ENCODE measurements around the genes TOGARAM1 and KLHDC2.

GRCh38 chr14:39344487-39345109, 87.6 kb downstream of the FBXO33 start:
- PRO-cap = unidirectional peak, plus-strand start at chr14:39344759
- RAMPAGE, long total RNA, 5 experiments = no peak in any of the 5 experiments
- RRBS = no CpG with 5 or more reads among the region's 6 CpGs

DNA sequence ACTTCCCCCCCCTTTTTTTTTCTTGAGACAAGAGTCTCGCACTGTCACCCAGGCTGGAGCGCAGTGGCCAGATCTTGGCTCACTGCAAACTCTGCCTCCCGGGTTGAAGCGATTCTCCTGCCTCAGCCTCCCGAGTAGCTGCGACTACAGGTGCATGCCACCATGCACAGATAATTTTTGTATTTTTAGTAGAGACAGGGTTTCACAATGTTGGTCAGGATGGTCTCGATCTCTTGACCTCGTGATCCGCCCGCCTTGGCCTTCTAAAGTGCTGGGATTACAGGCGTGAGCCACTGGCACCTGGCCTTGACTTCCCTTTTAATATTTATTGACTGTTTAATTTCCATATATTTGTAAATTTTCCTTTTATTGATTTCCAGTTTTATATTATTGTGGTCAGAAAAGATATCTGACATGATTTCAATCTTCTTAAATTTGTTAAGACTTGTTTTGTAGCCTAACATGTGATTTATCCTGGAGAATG, 20.7 kb downstream of the FBXO33 start:
- PRO-cap = no peak
- RAMPAGE, long total RNA, 5 experiments = no peak in any of the 5 experiments
- RRBS = no CpG with 5 or more reads among the region's 11 CpGs

DNA sequence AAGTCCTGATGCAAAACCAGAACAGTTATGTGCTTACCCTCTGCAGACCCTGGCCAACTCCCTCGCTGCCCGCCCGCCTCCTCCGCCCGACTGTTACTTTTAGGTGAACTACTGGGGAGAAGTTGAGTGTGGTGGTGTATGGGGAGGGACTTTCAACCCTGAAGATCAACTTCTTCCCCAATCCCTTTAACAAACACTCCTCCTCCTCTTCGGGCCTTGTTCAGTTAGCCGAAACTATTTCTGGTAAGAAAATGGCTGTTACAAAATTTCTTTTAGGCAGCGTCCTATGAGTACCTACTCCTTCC, 1.4 kb downstream of the FBXO33 start:
- PRO-cap = no peak
- RAMPAGE, long total RNA, 5 experiments = no peak in any of the 5 experiments
- RRBS = no CpG with 5 or more reads among the region's 8 CpGs

- PRO-cap = no peak
- RAMPAGE, long total RNA, 5 experiments = no peak in any of the 5 experiments
- RRBS = no CpG with 5 or more reads among the region's 19 CpGs
Observed at GRCh38 chr14:40326011-40326544, 893.8 kb upstream of the FBXO33 start.

DNA sequence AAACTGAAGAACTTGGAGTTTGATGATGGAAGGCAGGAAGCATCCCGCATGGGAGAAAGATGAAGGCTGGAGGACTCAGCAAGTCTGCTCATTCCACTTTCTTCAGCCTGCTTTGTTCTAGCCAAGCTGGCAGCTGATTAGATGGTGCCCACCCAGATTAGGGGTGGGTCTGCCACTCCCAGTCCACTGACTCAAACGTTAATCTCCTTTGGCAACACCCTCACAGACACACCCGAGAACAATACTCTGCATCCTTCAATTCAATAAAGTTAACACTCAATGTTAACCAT, 865.8 kb upstream of the LRFN5 start:
- PRO-cap = no peak
- RAMPAGE, long total RNA, 5 experiments = no peak in any of the 5 experiments
- RRBS = no CpG with 5 or more reads among the region's 3 CpGs

DNA sequence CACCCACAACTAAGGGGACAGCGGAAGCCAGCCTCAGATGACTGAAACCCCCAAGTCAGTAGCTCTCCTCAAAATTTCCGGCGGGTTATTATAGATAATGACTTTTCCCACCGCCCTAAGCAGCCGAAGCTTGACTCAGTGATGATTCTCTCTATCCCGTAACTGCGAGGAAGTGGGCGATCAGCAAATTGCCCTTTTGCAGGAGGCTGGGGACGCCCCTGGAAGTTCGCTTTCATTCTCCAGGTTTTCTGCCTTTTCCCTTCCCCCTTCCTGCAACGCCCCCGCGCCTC, 351 bp upstream of the LRFN5 start:
- PRO-cap = bidirectional peak, plus-strand start outside the sequence, minus-strand start at position 164 of the sequence
- RAMPAGE, long total RNA, 5 experiments = no peak in any of the 5 experiments
- RRBS = no CpG with 5 or more reads among the region's 13 CpGs

DNA sequence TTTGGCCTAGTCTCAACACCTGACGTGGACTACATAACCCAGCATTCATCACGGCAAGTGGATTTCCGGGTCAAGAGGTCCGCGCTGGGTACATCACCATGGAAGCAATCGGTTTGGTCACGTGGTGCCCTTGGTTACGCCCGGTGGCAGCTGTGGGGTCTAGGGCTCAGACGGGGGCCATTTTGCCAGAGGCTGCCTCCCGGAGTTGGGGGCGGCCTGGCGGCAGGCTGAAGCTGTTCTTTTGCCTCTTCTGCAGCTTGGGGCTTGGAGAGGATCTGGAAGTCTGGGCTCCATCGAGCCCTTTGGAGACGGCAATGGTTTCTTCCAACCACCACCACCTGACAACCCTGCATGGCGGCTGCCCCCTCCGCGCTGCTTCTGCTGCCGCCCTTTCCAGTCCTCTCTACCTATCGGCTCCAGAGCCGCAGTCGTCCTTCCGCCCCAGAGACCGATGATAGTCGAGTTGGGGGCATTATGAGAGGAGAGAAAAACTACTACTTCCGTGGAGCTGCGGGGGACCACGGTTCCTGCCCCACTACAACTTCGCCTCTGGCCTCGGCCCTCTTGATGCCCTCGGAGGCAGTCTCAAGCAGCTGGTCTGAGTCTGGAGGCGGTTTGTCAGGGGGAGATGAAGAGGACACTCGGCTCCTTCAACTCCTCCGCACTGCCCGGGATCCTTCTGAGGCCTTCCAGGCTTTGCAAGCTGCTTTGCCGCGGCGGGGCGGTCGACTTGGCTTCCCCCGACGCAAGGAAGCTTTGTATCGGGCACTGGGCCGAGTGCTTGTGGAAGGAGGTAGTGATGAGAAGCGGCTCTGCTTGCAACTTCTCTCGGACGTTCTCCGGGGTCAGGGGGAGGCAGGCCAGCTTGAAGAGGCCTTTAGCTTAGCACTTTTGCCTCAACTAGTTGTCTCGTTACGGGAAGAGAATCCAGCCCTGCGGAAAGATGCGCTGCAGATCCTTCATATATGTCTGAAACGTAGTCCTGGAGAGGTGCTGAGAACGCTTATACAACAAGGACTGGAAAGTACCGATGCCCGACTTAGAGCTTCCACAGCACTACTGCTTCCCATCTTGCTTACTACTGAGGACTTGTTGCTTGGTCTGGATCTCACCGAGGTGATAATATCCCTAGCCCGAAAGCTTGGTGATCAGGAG, at the start of gene TOGARAM1:
Gene TOGARAM1, plus strand, starts transcription at position 120 of the 1,155 bp plus-strand sequence.
- PRO-cap = bidirectional peak, plus-strand start at position 188 of the sequence, minus-strand start outside the sequence; unidirectional peak, minus-strand start at position 681 of the sequence
- RAMPAGE, long total RNA, 5 experiments = start-site peak on the plus strand in 4 of 5 experiments, centred at positions 154 to 713 of the sequence, 13 to 126 reads per replicate
- RRBS = 2% methylated on average over 9 of the region's 58 CpGs

GRCh38 chr14:45206775-45207220, 46.2 kb downstream of the MIS18BP1 start:
- PRO-cap = no peak
- RAMPAGE, long total RNA, 5 experiments = no peak in any of the 5 experiments

DNA sequence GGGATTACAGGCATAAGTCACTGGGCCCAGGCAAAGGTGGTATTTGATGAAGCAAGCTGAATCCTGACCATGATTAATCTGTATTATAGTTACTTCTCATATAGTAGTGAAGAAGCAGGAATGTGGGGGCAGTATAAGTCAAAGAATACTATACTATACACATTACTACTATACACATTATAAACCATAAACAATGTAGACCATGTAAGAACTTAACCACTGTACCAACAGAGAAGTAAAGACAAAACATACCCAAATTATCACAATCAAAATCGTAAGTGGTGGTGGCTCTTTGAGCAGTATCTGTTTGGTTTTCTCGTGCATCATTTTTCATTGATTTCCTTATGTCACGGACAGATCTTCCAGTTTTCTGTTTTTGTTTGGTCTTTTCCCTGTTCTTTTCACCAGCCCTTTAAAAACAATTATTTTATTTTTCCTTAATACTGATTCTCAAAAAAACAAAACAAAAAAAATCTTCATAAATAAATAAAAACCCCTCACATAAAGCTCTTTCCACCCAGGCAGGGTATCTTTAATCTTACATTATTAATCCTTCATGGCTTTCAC, 22.0 kb downstream of the MIS18BP1 start:
- PRO-cap = no peak
- RAMPAGE, long total RNA, 5 experiments = start-site peak on the minus strand in 1 of 5 experiments, centred at position 354 of the sequence, 13 reads per replicate
- RRBS = no CpG with 5 or more reads among the region's 3 CpGs

- PRO-cap = no peak
- RAMPAGE, long total RNA, 5 experiments = no peak in any of the 5 experiments
- RRBS = no CpG with 5 or more reads among the region's 30 CpGs
Observed at GRCh38 chr14:45550833-45552156, 298.3 kb upstream of the MIS18BP1 start.

- PRO-cap = no peak
- RAMPAGE, long total RNA, 5 experiments = no peak in any of the 5 experiments
Observed at GRCh38 chr14:49582007-49582573, 4.1 kb downstream of the RPS29 start.

GRCh38 chr14:49594551-49595305, 4.0 kb upstream of the LRR1 start:
- PRO-cap = no peak
- RAMPAGE, long total RNA, 5 experiments = no peak in any of the 5 experiments
- RRBS = no CpG with 5 or more reads among the region's 3 CpGs

DNA sequence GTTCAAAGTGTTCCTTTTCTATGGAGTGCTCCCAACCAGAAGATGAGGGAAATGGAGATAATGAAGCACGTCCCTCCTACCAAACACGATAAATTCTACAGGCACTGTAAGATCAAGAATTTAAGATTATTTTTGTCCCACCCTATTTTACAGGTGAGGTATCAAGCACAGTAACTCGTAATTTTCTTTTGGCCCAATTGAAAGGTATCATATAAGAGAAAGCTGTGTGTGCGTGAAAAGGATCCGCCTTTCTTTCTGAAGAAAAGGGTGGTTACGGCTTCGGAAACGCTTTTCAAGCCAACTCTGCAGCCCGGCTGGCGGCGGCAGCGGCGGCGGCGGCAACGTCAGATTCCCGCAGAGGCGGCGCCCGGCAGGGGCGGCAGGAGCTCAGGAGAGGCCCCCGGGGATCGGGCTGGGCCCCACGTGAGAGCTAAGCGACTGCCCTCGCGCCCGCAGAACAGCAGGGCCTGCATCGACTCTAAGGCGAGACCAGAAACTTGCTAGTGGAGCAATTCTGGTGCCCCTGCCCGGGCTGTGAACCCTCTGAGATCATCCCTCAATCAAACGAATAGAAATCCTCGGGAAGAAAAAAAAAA, 603 bp upstream of the KLHDC2 start:
- PRO-cap = bidirectional peak, plus-strand start at position 300 of the sequence, minus-strand start at position 257 of the sequence; bidirectional peak, plus-strand start at position 347 of the sequence, minus-strand start at position 354 of the sequence
- RAMPAGE, long total RNA, 5 experiments = start-site peak on the plus strand in 1 of 5 experiments, centred at position 376 of the sequence, 45 reads per replicate
- RRBS = 1% methylated on average over 17 of the region's 33 CpGs

- PRO-cap = bidirectional peak, plus-strand start at chr14:49768167, minus-strand start at chr14:49768037; bidirectional peak, plus-strand start at chr14:49768988, minus-strand start at chr14:49768673
- RAMPAGE, long total RNA, 5 experiments = start-site peak on the plus strand in 4 of 5 experiments, at chr14:49768236-49769012 at its widest, 17 to 76 reads per replicate
- RRBS = 2% methylated on average over 22 of the region's 99 CpGs
Observed at GRCh38 chr14:49768097-49769048, at the start of gene KLHDC2. Gene KLHDC2, plus strand, starts transcription at chr14:49768153.

DNA sequence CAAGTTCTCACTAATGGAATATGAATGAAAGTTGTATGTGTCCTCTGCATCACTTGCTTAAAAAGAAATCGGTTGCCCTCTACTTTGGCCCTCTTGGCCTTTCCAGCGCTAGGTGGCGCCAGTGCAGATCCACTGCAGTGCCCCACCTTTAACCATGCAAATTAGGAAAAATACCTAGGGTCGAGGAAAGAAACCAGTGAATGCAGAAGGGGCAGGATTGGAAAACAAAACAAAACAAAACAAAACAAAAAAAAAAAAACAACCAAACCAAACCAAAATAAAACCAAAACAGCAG, 12.8 kb upstream of the NEMF start:
- PRO-cap = no peak
- RAMPAGE, long total RNA, 5 experiments = no peak in any of the 5 experiments
- RRBS = no CpG with 5 or more reads among the region's 4 CpGs

GRCh38 chr14:49880215-49881011, 12.5 kb upstream of the ARF6 start:
- PRO-cap = no peak
- RAMPAGE, long total RNA, 5 experiments = no peak in any of the 5 experiments
- RRBS = no CpG with 5 or more reads among the region's 12 CpGs

- PRO-cap = no peak
- RAMPAGE, long total RNA, 5 experiments = no peak in any of the 5 experiments
- RRBS = no CpG with 5 or more reads among the region's 8 CpGs
Observed at GRCh38 chr14:49886650-49886939, 6.3 kb upstream of the ARF6 start.

DNA sequence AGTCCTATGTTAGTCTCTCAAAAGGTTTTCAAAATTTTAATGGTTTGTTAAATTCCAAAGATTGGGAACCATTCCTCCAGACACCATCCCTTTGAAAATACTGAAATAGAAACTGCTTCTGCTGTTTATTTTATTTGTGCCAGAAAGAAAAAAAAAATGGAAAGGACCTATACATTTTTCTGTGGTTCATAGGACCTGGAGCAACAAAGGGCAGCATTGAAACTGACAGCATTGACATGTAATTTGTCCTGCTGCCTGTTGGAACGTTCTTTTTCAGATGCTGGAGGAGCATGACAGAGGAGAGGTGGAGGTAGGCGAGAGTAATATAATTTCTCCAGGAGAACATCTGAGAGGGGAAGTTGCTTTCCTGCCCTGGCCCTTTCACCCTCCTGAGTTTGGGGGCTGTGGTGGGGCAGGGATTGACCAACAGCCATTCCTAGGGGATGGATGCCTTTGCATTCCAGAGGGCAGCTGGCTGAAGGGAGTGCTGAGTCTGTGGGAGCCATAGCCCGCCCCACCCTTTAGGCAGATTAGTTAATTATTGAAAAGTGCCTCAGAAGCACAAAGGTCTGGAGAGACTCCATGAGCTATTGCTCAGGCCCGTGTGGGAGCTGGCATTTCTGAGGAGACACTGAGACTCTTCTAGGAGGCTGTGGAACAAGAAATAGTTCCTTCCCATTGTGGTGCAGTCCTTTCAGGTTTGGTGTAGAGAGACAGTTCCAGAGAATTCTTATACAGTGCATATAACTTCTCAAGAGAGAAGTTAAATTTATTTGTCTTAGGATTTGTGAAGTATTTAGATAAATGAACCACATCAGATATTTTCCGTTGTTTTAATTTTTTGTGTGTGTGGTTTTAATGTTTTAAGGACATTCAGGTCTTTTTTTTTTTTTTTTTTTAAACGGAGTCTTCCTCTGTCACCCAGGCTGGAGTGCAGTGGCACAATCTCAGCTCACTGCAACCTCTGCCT, 73.5 kb downstream of the ARF6 start:
- PRO-cap = bidirectional peak, plus-strand start at position 564 of the sequence, minus-strand start at position 383 of the sequence
- RAMPAGE, long total RNA, 5 experiments = no peak in any of the 5 experiments
- RRBS = no CpG with 5 or more reads among the region's 6 CpGs

- PRO-cap = bidirectional peak, plus-strand start at chr14:49970735, minus-strand start at chr14:49970570
- RAMPAGE, long total RNA, 5 experiments = no peak in any of the 5 experiments
- RRBS = no CpG with 5 or more reads among the region's 9 CpGs
Observed at GRCh38 chr14:49970356-49971058, 77.6 kb downstream of the ARF6 start.

DNA sequence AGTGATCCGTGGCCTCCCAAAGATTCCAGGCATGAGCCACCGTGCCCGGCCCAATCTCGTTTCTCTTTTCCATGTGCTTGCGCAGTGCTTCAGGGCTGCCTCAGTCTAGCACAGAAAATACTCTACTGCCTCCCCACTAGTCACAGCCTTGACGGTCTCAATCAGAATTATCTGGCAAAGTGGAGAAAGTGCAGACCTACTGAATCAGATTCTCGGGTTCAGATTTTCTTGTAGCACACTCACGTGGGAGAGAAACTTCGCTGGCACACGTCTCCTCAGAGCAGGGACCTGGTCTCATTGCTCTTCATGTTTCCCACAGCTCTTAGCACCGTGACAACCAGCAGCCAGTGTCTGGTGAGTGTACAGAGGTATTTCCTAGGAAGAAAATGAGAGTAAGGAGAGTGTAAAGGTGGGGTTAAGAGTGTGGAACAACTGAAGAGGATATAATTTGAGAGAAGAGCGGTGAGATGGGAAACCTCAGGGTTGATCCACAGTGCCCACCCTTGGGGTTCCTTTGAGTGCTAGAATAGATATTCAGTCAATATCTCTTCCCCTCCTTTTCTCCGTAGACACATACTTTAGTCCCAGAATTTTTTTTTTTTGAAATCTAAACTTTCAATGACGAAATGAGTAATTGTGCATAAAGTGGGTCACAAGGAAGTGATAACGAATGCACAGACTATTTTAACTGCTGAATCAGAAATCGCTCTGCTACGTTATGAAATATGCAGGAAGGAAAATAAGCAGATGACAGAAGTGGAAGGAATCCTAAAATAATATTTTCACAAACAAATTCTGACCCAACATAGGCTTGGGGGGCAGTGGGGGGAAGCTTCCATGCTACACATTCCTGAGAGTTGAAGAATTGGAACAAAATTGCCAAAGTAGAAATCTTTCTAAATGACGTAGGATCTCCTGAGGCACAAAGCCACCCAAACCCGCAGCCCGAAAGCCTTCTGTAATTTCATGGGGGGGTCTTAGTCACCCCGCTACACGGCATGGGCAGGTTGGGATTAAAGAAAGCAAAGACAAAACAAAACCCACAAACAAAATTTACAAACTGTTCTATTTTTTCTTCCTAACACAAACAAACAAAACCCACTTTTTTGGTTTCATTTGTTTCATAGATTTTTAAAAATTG, 89.4 kb downstream of the ARF6 start:
- PRO-cap = no peak
- RAMPAGE, long total RNA, 5 experiments = no peak in any of the 5 experiments
- RRBS = no CpG with 5 or more reads among the region's 22 CpGs

All from stomach (tissue), 7 donors.